Heart right ventricle (tissue), 2 donors: ENCODE measurements around the genes POLR1H, TRIM40 and PRR3.

DNA sequence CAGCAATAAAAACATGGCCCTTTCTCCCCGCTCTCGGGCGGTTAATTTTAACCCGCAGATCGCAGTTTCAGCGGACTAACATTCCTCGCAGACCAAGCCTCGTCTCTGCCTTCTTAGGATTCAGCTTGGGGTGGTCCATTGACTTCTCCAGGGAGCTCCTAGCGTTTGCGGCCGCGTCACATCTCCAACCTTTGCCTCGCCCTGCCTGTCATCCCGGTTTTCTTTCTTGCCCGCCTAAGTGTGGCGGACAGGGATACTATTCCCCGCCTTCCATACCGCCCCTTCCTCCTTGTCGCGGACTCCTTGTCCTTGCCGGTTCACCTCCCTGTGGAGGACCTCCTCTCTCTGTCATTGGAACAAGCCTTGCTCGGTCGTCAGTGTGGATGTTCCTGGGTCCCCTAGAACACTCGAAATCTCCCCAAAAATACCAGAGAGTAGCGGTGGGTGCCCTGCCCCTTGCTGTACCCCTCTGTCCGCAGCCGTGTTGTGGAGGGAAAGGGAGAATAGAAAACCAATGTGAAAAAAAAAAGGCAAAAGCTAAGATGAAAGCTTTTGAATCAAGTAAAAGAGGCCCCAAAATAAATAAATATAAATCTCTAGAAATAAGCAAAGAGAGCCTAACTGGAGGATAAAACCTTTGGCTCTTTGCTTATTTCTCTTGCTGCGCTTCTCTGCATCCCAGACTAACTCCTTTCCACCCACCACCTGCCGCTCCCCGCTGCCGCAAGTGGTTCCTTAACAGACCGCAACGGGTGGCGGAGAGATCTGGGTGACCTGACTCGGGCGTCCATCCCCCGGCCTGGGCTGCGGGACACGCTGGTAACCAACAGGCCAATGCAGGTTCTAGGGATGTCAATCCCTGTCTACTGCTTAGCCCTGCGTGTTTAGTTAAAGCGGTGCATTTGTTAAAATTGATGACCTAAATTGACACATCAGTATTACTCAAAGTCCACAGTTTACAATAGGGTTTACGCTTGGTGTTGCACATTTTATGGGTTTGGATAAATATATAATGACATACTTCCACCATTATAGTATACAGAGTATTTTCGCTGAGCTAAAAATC is 48.5 kb upstream of the SCAND3 start:
- PRO-cap, 2 experiments = peak in 1 of 2 experiments; most common minus-strand start position 193 of the sequence (in 1)

GRCh38 chr6:28719295-28719901 is 132.3 kb upstream of the SCAND3 start:
- PRO-cap, 2 experiments = no peak in any of the 2 experiments

GRCh38 chr6:28725502-28726562 is 138.7 kb upstream of the SCAND3 start:
- PRO-cap, 2 experiments = no peak in any of the 2 experiments

- PRO-cap, 2 experiments = peak in 1 of 2 experiments; most common minus-strand start chr6:28863760 (in 1)
Measured at GRCh38 chr6:28863357-28864752, 59.9 kb downstream of the TRIM27 start.

DNA sequence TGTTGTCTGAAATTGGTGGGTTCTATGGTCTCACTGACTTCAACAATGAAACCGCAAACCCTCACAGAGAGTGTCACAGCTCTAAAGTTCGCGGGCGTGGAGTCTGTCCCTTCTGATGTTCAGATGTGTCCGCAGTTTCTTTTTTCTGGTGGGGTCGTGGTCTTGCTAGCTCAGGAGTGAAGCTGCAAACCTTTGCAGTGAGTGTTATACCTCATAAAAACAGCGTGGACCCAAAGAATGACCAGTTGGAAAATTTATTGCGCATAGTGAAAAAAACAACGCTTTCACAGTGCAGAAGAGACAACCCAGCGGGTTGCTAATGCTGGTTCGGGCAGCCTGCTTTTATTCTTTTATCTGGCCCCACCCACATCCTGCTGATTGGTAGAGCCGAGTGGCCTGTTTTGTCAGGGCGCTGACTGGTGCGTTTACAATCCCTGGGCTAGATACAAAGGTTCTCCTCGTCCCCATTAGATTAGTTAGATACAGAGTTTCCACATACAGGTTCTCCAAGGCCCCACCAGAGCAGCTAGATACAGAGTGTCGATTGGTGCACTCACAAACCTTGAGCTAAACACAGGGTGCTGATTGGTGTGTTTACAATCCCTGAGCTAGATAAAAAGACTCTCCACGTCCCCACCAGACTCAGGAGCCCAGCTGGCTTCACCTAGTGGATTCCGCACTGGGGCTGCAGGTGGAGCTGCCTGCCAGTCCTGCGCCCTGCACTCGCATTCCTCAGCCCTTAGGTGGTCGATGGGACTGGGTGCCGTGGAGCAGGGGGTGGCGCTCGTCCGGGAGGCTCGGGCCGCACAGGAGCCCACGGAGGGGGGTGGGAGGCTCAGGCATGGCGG is 51.7 kb downstream of the TRIM27 start:
- PRO-cap, 2 experiments = no peak in any of the 2 experiments

GRCh38 chr6:28910670-28911418 is 12.9 kb downstream of the TRIM27 start:
- PRO-cap, 2 experiments = no peak in any of the 2 experiments

GRCh38 chr6:28927787-28928172 is 4.0 kb upstream of the TRIM27 start:
- PRO-cap, 2 experiments = no peak in any of the 2 experiments

- PRO-cap, 2 experiments = no peak in any of the 2 experiments
Measured at GRCh38 chr6:29528299-29529026, 21.7 kb upstream of the OR2I1P start.

- PRO-cap, 2 experiments = peak in 2 of 2 experiments; most common plus-strand start chr6:29628131 (in 1); most common minus-strand start chr6:29628009 (in 2)
Measured at GRCh38 chr6:29627944-29628551, 4.9 kb downstream of the GABBR1 start.

GRCh38 chr6:29636149-29636653 is 3.2 kb upstream of the GABBR1 start:
- PRO-cap, 2 experiments = no peak in any of the 2 experiments

GRCh38 chr6:29940973-29941452 is 1.3 kb upstream of the HLA-A start:
- PRO-cap, 2 experiments = no peak in any of the 2 experiments

DNA sequence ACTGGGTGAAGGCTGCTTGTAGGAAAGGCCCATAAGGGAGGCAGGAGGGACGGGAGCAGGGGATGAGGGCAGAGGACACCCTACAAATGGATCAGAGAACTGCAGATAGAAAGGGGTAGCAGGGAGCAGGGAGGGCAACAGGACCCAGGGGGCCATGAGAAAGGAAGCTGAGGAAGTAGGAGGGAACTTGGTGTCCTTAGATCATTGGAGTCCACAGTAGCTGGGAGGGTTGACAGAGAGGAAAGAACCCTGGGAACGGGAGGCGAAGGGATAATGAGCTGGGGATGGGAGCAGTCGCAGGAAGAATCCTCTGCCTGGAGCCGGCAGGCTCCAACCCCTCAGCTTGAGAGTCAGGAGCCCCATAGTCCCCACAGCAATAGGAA is 32.5 kb downstream of the HLA-A start:
- PRO-cap, 2 experiments = peak in 2 of 2 experiments; most common plus-strand start position 214 of the sequence (in 1)

DNA sequence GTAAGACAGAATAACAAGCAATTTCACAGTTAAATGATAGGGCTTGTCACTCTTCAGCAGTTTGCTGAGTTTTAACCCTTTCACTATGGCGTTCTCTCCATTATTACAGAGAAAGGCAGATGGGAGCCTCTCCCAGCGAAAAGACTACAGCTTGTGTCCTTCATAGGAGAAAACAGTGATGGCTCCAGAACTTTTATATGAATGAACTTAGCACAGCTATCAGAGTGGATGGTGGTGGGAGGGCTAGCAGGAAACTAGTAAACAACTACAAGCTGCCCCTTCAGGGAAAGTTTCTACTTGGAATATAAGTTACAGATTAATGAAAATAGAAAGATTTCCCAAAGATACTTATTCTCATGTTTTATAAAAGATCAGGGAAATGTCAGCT is 1.0 kb upstream of the POLR1H start:
- PRO-cap, 2 experiments = no peak in any of the 2 experiments

DNA sequence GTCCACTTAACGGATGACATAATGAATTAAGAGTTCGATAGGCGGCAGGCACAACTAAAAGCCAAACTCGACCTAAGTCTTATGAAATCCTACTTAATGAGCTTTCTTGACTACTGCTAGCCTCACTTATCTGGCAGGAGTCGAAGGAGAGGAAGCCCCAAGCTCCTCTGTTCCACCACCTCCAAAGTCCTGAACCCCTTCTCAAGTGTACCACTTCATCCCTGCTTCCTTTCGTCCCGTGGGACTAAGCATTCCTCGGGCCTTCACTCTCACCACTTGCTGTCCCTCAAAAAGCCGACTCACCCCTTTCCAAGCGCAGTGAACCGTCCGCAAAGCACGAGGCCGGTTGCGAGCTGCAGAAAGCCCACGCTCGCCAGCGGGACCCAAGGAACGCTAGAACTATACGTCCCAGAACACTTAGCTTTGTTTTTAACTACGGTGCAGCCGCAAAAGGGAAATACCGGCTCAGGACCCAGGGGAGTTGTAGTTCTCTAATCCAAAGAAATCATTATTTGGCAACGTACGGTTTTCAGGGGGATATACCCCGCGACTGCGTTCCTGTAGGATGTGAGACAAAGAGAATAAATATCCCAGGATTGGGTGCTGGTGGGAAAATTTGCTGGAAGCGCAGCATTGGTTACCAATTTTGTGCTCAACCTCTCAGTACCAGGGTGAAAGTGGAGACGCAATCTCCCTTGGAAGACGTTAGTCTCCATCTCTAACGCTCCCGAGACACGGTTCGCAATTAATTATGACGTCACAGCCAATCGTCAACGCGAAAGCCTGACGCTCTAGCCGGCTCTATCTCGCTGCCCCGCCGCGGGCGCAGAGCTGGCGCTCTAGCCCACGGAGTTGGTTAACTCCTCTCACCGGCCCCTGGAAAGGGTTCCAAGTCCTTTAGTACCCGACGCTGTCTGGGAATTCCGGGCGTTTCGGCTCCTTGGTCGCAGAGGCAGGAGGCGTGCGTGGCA is at the start of gene POLR1H:
TSS of gene POLR1H (plus strand) at position 828 of the 971 bp plus-strand sequence.
- PRO-cap, 2 experiments = peak in 2 of 2 experiments; most common plus-strand start position 804 of the sequence (in 1); most common minus-strand start position 743 of the sequence (in 2)

- PRO-cap, 2 experiments = no peak in any of the 2 experiments
Measured at GRCh38 chr6:30135673-30136353, at the start of gene TRIM40. Gene TRIM40 (plus strand): TSS chr6:30136140.

DNA sequence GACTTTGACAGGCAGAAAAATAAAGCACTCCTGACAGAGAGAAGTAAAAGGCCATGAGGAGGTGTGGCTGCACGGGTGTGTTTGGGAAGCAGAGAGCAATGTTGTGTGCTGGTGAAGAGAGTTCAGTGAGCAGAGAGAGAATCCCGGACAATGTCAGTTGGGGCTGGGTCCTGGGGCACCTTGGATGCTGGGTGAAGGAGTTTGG is 7.9 kb downstream of the TRIM40 start:
- PRO-cap, 2 experiments = no peak in any of the 2 experiments

- PRO-cap, 2 experiments = no peak in any of the 2 experiments
Measured at GRCh38 chr6:30329215-30329799, 2.6 kb downstream of the TRIM39 start.

DNA sequence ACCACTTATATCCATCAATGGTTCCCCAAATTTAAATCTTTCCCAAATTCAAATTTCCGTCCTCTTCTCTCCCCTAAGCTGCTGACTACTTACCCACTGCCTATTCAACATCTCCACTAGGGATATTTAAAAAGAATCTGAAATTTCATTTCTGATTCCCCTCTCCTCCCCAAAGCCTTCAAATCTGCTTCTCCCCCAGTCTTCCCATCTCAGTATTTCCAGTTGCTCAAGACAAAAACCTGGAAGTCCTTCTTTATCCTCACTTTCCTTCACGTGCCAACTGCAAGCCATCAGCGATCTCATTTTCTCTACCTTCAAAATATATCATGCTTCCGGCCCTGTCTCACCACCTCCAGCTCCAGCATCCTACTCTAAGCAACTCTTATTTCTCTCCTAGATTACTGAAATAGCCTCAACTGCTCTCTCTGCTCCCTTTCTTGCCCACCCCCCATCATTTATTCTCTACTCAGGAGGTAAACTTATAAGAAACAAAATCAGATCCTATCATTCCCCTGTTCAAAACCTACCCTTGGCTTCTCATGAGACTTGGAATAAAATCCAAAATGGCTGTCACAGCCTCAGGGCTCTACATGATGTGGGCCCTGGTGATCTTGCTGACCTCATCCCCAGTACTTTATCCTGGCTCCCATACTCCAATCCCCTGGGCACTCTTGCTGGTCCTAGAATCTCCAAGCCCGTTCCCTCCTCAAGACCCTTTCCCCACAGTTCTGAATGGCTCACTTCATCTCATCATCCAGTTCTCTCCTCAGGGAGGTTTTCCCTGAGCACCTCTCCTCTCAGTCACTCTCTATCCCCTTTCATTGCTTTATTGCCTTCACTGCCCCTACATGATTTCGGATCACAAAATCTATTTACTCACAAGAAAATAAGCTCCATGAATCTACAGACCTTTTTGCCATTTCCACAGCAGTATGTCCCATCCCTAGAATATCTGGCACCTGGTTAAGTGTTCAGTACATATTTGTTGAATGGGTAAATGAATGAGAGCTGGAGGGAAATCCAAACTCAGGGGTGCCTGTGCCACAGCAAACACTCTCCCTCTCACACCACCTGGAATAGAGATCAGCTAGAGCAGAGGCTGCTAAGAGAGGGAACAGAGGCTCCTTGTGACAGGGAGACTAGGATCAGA is 5.8 kb downstream of the GNL1 start:
- PRO-cap, 2 experiments = no peak in any of the 2 experiments

- PRO-cap, 2 experiments = peak in 2 of 2 experiments; most common plus-strand start chr6:30557304 (in 2); most common minus-strand start chr6:30557231 (in 2)
Measured at GRCh38 chr6:30557164-30558163, at the start of gene PRR3. Gene PRR3 (plus strand): TSS chr6:30557295.

DNA sequence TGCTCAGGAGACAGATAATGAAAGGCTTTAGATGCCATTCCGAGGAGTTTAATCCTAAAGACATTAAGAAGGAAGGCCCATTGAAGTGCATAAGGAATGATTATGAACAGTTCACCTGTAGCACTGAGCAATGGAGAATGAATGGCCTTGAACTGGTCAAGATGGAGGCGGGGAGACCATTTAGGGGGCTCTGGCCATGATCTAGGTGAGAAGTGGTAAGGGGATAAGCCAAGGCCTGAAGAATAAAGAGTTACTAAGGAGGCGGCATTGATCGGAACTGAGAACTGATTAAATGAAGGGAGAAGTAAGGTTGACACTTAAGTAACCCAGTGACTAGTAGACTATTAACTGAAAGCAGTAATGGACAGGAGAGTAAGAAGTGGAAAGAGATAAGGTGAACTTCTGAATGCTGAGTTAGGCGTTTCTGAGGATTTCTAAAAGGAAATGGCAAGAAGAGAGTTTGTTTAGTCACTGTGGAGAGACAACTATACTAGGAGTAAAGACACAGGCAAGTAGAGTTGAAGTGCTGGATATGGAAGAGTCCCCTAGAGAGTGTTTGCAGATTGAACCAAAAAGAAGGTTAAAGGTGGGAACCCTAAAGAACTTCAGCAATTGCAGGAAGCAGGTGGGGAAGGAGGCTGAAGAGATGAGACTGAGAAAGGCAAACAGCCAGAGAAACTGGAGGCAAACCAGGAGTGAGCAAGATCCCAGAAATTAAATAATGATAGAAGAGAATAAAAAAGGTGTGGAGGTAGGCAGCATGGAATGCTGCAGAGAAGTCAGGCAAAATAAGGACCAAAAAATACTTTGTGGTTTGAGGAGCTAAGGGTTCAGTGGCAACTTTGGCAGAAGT is 1.9 kb downstream of the ABCF1 start:
- PRO-cap, 2 experiments = no peak in any of the 2 experiments